ENCODE measurements around the genes RFPL4B, COL10A1, TRAPPC3L and ROS1.

GRCh38 chr6:111758364-111758955 lies 114.8 kb downstream of the FYN start:
- PRO-cap = no peak
- RAMPAGE, long total RNA, 3 experiments = no peak in any of the 3 experiments

DNA sequence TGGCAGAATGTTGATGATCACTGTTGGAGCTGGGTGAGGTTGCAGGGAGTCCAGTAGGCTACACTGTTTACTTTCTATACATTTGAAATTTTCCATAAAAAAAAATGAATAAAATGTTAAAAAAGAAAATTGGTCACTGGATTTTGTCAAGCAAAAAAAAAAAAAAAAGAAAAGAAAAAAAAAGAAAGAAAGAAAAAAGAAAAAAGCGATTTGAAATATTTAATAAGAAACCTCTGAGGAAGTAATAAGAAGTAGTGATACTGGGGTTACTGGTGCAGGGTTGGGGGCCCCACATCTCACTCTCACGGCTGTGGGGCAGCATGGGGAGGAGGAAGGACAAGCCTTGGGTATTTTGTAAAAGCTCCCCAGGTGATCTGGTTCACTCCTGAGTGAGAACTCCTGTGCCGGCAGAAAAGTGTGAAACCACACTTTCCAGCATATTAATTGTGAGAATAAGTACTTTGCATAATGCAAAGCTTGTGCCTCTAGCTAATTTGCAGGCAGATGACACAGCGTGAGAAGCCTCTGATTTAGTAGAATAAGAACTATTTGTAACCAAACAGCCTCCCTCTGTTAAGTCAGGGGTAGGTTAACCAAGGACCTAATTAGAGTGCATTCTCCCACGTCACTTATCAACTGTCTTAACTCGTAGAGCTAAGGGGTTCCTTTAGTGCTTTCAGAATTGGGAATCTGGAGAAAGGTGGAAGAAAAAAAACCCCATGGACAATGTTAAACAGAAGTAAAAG lies 109.0 kb downstream of the FYN start:
- PRO-cap = no peak
- RAMPAGE, long total RNA, 3 experiments = no peak in any of the 3 experiments

DNA sequence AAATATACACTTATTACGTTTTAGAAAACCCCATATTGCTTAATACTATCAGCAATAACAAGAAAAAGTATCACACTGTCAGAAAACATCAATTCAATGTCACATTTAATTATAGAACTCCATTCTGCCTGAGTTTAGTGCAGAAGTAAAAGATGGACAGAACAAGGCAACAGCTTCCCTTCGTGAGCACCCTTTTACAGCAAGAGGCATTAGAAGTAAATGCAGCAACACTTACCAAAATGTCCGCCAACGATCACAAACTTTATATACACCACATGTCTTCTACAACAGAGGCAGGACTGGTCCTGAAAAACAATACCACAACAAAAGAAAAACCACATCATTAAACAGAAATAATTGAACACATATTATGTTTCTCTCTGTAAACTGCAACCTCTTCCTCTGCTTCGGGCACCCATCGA lies 92.9 kb downstream of the FYN start:
- PRO-cap = no peak
- RAMPAGE, long total RNA, 3 experiments = start-site peak on the minus strand in 1 of 3 experiments, centred at position 267 of the sequence, 20 reads per replicate

DNA sequence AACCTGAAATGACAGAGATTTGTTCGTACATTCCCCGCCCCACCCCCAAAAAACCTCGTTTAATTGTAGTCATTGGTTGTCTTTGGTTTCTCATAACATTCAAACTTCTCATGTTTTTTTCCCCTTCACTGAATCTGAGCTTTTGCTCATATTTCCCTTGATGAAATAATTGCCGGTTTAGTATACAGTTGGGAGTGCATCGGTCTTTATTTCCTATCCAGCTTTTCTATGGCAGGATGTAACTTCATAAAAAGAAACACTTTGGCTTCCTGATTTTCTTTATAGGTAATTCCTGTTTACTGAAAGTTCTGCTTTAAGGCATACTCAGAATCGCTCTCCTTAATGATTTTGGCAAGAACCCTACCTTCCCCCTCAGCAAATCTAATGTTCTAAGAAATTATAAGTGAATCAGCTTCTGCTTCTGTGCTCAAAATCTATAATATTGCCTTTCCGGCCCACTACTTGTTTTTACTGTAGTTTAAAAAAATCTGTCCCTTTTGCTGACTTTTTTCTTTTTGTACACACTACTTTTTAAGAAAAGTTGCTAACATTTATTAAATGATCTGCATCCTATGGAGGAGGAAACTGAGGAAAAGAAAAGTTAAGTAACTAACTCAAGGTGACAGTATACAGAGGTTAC lies 1.0 kb upstream of the FYN start:
- PRO-cap = no peak
- RAMPAGE, long total RNA, 3 experiments = no peak in any of the 3 experiments

DNA sequence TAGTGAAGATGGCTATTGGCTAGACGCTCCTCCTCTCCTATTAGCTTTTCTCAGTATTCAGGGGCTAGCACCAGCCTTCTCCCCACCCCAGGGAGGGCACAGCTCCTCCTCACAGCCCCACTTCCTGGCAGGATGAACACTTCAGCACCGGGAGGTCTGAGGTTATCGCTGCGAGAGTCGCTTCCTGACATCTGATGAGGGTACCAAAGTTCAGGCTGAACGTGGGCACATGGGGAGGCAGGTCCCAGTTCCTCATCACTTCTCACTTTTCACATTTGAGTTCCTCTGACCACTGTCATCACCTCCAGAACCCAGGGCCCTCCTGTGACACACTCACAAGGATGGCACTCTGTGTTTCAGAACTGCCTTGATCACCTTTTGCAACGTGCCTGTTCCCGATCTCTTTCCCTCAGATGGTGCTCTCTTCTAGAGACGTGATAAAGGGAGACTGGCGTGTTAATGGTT lies 66.6 kb downstream of the LAMA4 start:
- PRO-cap = no peak
- RAMPAGE, long total RNA, 3 experiments = start-site peak on the minus strand in 1 of 3 experiments, centred at position 240 of the sequence, 267 reads per replicate

DNA sequence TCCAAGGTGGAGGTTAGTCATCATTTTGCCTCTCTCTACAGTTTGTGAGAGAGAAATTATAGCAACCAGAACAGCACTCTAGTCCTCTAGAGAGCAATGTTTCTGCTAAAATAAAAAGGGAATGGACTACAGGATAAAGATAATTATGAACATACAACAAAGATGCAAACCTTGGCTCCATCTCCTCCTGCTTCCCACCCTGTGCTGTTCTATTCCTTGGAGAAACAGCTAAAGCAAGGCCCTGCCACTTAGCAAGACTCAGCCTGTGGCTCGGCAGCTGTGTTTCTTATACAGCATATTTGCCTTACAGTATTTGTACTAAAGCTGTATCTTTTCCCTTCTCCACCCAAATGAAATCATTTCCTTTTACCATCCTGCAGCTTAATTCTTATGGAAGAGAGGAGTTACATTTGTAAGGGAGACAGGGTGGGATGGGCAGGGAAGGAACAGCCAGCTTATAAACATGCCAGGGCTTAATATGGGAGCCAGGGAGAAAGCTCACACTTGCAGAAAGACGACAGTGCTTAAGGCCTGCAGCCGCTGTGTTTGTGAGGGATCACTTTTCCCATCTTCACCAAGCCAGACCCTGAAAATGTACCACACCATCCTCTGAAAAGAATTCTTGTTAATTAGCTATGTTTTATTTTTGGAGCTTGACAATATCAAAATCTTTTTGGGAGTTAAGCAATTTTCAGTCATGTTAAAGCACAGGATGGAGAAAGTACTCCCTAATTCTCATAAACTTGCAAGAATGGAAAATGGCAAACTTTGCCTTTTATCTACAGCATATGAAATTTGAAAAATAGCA lies 25.3 kb upstream of the LAMA4 start:
- PRO-cap = no peak
- RAMPAGE, long total RNA, 3 experiments = no peak in any of the 3 experiments

DNA sequence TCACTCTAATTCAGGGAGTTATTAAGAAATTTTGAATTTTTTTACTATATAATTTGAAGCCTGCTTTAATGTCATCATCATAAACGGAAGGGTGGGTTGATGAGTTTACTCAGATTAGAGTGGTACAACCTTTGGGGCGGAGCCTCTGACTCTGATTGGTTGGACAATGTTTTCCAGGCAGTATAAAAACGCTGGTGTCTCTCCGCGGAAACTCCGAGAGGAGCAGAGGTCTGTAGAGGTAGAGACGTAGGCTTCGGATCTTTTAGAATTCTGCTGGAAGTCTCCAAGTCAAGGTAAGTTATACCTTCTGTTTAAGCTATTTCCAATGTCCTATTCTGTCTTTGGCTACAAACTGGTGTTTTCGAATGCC lies at the start of gene RFPL4B:
Gene RFPL4B (plus strand): TSS at position 216 of the 370 bp plus-strand sequence.
- PRO-cap = no peak
- RAMPAGE, long total RNA, 3 experiments = no peak in any of the 3 experiments

DNA sequence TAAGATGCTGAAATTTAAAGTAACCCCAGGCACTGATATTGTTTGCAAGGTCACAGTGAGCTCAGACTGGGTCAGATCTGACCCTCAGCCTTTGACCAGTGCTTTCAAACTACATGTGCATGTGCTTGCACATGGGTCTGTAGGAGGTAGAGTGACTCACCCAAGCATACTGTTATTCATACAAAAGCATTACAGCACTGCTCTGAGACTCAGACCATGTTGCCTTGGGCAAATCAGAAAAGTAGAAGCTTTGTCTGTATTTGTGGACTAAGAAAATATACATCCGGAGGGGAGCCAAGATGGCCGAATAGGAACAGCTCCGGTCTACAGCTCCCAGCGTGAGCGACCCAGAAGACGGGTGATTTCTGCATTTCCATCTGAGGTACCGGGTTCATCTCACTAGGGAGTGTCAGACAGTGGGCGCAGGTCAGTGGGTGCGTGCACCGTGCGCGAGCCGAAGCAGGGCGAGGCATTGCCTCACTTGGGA lies 326.3 kb upstream of the MARCKS start:
- PRO-cap = no peak
- RAMPAGE, long total RNA, 3 experiments = no peak in any of the 3 experiments

DNA sequence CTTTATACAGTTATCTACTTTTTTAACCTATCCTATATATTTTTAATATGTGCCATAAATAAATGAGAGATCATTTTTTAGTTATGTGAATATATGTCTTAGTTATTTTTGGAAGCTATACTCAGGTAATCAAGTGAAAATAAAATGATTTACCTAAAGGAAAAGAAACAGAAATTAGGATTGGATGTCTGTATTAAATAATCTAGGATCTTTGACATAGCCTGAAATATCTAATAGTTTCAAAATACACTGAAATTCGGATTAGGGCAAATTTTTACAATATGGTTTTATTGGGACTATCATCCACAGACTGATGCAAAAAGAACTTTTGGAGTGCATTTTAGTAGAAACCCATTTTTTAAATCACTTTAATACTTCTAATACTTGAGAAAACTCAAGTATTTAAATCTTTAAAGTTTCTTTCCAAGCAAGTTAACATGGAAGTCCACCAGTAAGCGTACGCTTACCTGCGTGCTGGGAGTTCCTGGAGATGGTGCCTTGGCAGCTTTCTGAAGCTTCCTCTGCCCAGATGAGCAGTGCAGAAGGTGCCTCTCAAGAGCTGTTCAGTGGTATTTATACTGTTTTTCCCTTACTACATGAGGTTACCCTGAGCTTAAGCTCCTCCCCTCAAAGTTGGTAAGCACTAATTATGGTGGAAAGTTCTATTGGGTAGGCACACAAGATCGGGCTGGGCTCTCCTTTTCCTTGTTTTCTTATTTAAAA lies at the start of gene COL10A1:
Gene COL10A1 (minus strand): TSS at position 547 of the 723 bp plus-strand sequence.
- PRO-cap = no peak
- RAMPAGE, long total RNA, 3 experiments = no peak in any of the 3 experiments

- PRO-cap = no peak
- RAMPAGE, long total RNA, 3 experiments = no peak in any of the 3 experiments
Observed at GRCh38 chr6:116229110-116229917, 24.6 kb downstream of the TSPYL4 start.

- PRO-cap = bidirectional peak, plus-strand start at chr6:116280108, minus-strand start at chr6:116279927
- RAMPAGE, long total RNA, 3 experiments = no peak in any of the 3 experiments
Observed at GRCh38 chr6:116279975-116280259, 187 bp upstream of the TSPYL1 start.

GRCh38 chr6:116545452-116545815 lies at the start of gene TRAPPC3L:
Gene TRAPPC3L (minus strand): TSS chr6:116545684.
- PRO-cap = no peak
- RAMPAGE, long total RNA, 3 experiments = no peak in any of the 3 experiments

DNA sequence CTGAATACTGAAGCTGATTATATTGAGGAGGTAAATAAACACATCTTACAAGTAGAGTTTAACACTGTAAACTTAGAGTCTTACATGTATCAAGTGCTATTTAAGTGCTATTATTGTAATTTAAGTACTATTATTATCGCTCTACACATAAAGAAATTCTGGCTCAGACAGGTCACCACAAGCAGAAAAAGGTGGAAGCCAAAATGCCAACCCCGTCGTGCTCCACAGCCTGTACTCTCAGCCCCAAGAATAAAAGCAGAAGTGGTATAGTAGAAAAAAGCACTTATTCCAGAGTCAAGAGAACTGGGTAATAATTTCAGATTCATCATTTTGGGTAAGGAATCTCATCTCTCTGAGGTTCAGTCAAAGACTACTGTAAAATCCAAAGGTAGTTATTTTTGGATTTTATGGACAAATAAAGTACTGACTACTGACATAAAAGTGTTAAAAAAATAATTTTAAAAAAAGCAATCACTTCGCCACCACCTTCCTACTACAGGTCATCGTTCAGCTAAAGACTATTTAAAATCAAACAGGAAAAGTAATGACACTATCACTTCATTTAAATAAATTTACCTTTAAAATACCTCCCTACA lies 899 bp downstream of the ZUP1 start:
- PRO-cap = no peak
- RAMPAGE, long total RNA, 3 experiments = no peak in any of the 3 experiments

DNA sequence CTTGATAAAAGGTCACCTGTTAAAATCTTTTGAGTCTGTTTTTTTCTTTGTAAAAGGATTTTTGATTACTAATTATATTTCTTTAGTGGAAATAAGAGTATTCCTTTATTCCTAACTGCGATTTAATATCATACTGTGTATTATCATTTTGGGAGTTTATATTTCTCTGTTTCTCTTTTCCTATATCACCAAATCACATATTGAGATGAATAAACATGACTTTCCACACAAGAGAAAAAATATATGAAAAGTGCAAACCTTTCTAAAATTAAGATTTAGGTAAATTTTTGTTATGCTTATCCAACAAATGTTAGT lies 32.0 kb downstream of the RFX6 start:
- PRO-cap = no peak
- RAMPAGE, long total RNA, 3 experiments = no peak in any of the 3 experiments

GRCh38 chr6:117425373-117425861 lies 325 bp downstream of the ROS1 start:
- PRO-cap = no peak
- RAMPAGE, long total RNA, 3 experiments = no peak in any of the 3 experiments

- PRO-cap = no peak
- RAMPAGE, long total RNA, 3 experiments = no peak in any of the 3 experiments
Observed at GRCh38 chr6:117425862-117426137, at the start of gene ROS1. Gene ROS1 (minus strand): TSS chr6:117425942.

- PRO-cap = no peak
- RAMPAGE, long total RNA, 3 experiments = no peak in any of the 3 experiments
Observed at GRCh38 chr6:117485316-117485858, 2.9 kb downstream of the DCBLD1 start.

GRCh38 chr6:118555920-118556243 lies 7.8 kb downstream of the PLN start:
- PRO-cap = no peak
- RAMPAGE, long total RNA, 3 experiments = no peak in any of the 3 experiments

GRCh38 chr6:118557539-118557888 lies 9.4 kb downstream of the PLN start:
- PRO-cap = no peak
- RAMPAGE, long total RNA, 3 experiments = no peak in any of the 3 experiments

GRCh38 chr6:118744448-118745252 lies 93.3 kb upstream of the CEP85L start:
- PRO-cap = no peak
- RAMPAGE, long total RNA, 3 experiments = no peak in any of the 3 experiments